Colonic mucosa (tissue), 1 donor: ENCODE data around the genes NENF, ATF3, BATF3 and RPS6KC1.

GRCh38 chr1:211680734-211681411, 5.5 kb upstream of the NEK2 start:
- PRO-cap = no peak

GRCh38 chr1:211740300-211740527, 64.8 kb upstream of the NEK2 start:
- PRO-cap = no peak

DNA sequence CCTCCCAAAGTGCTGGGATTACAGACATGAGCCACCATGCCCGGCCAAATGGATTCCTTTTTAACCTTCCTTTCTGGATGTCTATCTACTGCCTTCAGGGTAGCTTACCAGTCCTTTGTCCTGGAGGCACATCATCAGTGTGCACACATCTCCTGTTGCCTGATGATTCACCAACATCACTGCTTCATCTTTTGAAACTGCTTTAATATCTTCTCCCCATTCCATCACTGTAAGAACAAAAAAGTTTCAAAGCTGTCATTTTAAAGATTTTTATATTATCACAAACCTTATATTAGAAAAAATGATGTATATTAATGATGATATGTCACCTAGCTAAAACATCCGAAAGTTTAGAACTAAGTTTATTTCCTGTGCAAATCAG, 37.6 kb downstream of the LPGAT1 start:
- PRO-cap = no peak

DNA sequence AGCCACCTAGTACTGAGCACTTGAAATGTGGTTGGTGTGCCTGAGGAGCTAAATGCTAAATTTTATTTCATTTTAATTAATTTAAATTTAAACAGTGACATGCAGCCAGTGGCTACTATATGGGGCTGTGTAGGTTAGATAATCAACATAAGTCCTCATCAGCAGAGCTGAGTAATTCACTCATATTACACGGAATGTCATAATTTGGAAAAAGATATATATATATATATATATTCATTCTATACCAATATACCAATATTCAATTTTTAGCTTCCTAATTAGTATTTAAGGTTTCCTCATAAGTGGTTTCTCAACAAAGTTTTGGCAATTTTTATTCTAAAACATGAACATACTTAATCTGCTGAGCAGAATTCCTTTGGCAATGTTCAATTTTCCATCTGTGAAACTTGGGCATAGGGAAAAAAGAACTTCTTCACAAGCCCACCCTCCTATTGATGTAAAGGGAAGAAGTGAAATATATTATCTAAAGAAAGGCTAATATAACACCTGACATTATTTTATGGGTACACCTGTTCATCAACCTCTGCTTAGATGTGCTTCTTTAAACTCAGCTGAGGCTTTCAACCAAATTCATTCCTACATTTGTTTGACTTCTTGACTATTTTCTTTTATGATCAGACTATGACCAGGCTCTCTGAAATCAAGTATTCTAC, 4.0 kb downstream of the LPGAT1 start:
- PRO-cap = no peak

DNA sequence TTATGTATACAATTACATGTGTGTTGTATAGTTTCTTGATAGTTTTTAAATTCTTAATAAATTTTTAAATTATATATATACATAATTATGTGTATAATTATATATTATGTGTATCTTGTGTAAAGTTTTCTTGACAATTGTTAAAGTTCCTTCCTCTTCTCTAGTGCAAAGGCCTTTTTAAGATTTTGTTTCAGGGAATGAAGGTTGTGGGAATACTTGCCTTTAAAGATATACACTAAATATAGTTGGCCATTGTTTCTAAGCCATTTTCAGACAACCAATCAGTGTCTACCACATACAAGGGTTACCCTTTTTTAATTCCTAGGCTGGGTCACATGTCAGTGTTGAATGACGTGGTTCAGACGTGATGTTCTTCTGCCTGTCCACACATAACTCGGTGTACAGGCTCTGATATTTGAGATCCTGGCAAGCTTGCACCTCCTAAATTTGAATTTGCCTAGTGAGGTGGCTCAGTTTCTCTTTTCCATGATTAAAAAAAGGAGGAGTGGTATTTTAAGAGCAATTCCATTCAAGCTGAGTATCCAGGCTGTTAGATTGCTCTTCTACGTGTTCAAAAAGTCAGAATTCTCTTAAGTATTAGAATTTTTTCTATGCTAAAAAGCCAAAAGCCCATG, 38.7 kb downstream of the DTL start:
- PRO-cap = no peak

- PRO-cap = no peak
Observed at GRCh38 chr1:212241541-212242073, 43.6 kb upstream of the PPP2R5A start.

- PRO-cap = bidirectional peak, plus-strand start at chr1:212432883, minus-strand start at chr1:212432795
Observed at GRCh38 chr1:212432646-212433203, at the start of gene NENF. Gene NENF (plus strand): TSS chr1:212432920.

- PRO-cap = unidirectional peak, minus-strand start at chr1:212491597
Observed at GRCh38 chr1:212491387-212491998, 58.8 kb downstream of the NENF start.

DNA sequence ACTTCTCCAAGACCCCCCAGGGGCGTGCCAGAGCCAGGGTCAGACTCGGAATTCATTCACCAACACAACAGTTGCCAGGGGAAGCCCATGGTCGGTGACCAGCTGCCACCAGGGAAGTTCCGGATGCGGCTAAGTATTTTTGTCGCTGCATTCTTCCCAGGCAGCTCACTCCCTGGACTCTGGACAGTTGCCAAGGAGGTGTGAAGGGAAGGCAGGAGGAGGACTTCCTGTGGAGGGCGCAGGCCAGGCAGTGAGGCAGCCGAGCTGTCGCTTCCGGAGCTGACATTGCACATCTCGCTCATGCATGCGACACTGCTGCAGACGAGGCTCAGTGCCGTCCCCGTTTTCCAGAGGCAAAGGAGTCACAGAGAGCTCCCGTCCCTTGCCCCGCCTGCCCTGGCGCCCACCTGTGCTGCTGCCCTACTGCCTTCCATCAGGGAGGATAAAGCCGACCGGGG, 81.3 kb downstream of the NENF start:
- PRO-cap = no peak

GRCh38 chr1:212545711-212546493, 62.7 kb upstream of the ATF3 start:
- PRO-cap = no peak

- PRO-cap = bidirectional peak, plus-strand start at chr1:212608761, minus-strand start at chr1:212608292
Observed at GRCh38 chr1:212608622-212609693, at the start of gene ATF3. Gene ATF3 (plus strand): TSS chr1:212608761.

GRCh38 chr1:212619846-212620593, 4.3 kb upstream of the GARIN4 start:
- PRO-cap = unidirectional peak, plus-strand start at chr1:212620152; unidirectional peak, plus-strand start at chr1:212620383

GRCh38 chr1:212691733-212691940, 8.0 kb downstream of the BATF3 start:
- PRO-cap = no peak

- PRO-cap = bidirectional peak, plus-strand start at chr1:212700000, minus-strand start at chr1:212699980; bidirectional peak, plus-strand start at chr1:212700372, minus-strand start at chr1:212700297; bidirectional peak, plus-strand start at chr1:212700638, minus-strand start at chr1:212700517
Observed at GRCh38 chr1:212699542-212700603, at the start of gene BATF3. Gene BATF3 (minus strand): TSS chr1:212699840.

- PRO-cap = no peak
Observed at GRCh38 chr1:212916459-212917482, 33.6 kb upstream of the VASH2 start.

DNA sequence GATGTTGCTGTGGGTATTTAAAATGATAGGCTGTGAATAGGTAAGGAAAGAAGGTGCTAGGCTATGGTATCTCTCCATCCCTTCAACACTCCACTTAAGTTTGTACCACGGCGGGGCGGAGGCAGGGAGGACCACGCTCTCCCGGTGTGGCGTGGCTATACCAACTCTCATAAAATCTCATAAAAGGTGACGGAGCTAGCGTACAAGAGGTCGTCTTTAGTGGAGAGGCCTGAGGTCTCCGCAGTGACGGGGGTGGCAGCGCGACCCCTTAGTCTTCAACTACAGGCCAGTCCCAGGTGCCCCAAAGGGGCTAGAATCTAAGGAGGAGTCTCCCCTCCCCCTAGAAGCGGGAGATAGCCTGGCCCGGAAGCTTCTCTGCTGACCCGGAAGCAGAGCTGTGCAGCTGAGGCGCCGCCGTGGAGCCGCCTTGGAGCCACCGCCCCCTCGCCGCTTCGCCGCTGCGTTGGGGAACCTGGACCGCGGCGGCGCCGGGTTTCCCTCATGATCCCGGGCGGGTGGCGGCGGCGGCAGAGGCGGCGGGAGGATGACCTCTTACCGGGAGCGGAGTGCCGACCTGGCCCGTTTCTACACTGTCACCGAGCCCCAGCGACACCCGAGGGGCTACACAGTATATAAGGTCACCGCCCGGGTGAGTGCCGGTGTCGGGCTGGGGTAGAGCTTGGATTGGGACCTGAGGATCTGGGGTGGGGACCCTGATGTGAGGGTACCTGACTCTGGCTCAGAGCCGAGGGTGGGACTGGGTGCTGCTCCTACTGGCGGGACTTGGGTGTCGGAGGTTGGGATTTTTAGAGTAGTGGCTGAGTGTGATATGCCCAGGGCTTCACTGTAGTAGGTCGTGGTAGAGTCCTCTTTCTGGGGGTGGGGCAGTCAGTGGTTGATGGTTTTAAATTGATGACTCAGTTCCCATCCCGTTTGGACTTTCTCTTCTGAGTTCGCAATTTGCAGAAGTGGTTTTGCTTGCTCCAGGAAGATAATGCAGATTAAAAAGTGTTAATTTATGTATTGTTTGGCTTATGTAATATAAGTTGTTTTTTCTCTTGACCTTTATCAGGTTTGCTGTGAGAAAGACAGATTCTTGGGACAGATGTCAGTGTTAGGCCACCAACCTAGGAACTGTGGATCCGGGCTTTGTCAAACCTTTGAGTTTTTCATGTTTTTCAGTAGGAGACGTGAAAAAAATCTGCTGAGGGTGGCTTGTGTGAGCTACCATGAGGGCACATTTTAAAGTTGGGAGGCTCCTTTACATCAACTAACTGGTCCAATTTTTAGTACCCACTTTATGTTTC, at the start of gene RPS6KC1:
RPS6KC1 (plus strand) TSS at position 381 of the 1,307 bp plus-strand sequence.
- PRO-cap = bidirectional peak, plus-strand start at position 455 of the sequence, minus-strand start at position 312 of the sequence; unidirectional peak, minus-strand start at position 870 of the sequence

- PRO-cap = no peak
Observed at GRCh38 chr1:214384292-214384800, 103.4 kb downstream of the SMYD2 start.

- PRO-cap = no peak
Observed at GRCh38 chr1:214645202-214646403, 42.6 kb downstream of the CENPF start.

GRCh38 chr1:214646535-214646747, 43.4 kb downstream of the CENPF start:
- PRO-cap = no peak

GRCh38 chr1:215083793-215084194, 1.3 kb downstream of the KCNK2 start:
- PRO-cap = no peak